Daoy (cell line): ENCODE measurements around a stretch of chr21.

- RAMPAGE, long total RNA, result no peak
Measured at GRCh38 chr21:44406553-44406823, 48.8 kb upstream of the LRRC3 start.

DNA sequence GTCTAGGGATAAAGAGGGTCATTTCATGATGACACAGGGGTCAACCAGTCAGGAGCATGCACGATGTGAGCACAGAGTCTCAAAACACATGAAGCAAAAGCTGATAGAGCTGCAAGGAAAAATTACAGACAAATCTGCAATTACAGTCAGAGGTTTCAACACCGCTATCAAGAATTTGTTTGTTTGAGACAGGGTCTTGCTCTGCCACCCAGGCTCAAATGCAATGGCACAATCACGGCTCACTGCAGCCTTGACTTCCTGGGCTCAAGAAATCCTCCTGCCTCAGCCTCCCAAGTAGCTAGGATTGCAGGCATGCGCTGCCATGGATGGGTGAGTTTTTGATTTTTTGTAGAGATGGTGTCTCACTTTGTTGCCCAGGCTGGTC, 3.4 kb upstream of the LRRC3 start:
- RAMPAGE, long total RNA, result no peak

- RAMPAGE, long total RNA, result no peak
Measured at GRCh38 chr21:44696757-44697079, 254 bp upstream of the KRTAP10-12 start.

DNA sequence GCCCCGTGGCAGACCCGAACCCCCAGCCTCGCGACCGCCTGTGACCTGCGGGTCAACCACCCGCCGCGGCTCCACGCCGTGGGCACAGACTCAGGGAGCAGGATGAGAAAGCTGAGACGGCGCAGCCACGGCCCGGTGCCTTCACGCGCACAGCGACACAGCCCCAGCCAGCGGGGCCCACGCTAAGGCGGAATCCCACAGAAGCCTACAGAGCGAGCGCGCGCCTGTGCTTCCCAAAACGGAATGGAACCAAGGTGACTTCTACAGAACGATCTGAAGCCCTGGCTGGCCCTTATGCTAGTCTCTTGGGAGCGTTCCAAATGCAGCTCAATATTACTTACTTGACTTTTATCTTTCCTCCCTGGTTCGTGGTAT, 1.8 kb downstream of the TSPEAR start:
- RAMPAGE, long total RNA, result no peak

DNA sequence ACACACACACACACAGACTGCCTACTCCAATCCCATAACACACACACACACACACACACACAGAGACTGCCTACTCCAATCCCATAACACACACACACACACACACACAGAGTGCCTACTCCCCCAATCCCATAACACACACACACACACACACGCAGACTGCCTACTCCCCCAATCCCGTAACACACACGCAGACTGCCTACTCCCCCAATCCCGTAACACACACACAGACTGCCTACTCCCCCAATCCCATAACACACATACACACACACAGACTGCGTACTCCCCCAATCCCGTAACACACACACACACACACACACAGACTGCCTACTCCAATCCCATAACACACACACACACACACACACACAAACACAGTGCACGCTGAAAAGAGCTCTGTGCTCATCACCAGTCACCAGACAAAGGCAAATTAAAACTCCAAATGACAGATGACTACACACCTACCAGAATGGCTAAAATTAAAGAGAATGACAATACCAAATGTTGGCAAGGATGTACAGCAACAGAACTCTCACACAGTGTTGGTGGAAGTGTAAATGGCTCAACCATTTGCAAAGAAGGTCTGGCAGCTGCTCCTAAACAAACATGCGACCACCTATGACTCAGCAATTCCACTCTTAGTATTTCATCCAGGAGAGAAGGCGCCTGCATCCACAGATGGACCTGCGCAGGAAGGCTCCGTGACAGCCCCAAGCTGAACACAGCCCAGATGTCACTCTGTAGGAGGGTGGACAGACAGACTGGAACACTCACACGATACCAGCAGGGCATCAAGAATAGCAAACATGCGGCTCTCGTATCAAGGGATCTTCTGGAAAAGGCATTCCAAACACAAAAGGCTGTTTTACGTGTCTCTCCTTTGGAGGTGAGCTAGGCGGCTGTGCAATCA, 6.9 kb downstream of the PTTG1IP start:
- RAMPAGE, long total RNA, result no peak

GRCh38 chr21:44880933-44881621, 7.6 kb upstream of the PTTG1IP start:
- RAMPAGE, long total RNA, result no peak

DNA sequence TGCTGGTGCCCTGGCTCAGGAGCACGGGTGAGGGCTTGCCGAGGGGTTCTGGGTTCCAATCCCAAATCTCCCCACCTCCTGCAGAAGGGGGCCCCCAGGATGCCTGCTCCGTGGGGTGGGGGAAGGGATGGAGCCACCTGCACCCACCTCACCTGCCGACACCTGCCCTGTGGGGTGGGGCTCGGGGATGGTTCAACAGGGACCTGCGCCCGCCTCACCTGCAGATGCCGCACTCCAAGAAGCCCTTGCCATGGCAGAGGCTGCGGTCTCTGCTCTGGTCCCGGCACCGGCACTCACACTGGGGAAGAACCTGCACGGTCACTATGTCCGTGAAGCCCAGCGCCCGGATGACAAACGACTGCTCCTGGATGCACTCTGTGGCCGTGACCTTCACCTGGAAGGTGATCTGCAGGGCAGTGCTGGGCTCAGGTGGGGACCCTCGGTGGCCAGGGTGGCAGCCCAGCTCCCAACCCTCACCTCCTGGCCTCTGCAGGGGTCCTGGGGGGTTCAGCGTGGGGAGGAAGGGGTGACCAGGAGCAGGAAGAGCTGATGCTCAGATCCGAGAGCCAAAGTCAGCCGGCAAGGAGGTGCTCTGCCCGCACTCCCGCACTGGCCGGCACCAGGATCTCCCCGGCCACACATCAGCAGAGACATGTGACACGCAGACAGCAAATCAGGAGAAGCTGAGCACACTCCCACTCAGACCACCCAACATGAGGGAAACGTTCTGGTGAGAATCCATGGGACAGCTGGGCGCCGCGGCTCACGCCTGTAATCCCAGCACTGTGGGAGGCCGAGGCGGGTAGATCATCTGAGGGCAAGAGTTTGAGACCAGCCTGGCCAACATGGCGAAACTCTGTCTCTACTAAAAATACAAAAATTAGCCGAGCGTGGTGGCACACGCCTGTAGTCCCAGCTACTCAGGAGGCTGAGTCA, 18.4 kb upstream of the PTTG1IP start:
- RAMPAGE, long total RNA, result no peak

GRCh38 chr21:44907587-44907918, 13.1 kb downstream of the ITGB2 start:
- RAMPAGE, long total RNA, result no peak

DNA sequence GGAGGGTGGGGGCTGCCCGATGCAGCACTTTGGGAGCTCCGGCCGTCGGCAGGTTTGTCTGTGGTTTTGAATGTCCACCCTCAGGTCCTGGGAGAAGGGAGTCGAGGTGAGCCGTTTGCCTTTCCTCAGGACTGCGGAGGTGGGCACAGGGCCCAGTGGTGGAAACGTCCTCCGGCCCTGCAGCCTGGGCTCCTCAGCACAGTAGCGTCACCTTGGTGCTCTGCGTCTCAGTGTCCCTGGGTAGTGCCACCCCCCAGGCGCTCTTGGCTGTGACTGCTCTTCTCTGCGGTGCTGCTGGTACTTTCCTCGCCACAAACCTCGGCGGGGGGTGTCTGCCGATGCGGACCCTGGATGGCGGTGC, 14.6 kb downstream of the SLX9 start:
- RAMPAGE, long total RNA, result no peak

DNA sequence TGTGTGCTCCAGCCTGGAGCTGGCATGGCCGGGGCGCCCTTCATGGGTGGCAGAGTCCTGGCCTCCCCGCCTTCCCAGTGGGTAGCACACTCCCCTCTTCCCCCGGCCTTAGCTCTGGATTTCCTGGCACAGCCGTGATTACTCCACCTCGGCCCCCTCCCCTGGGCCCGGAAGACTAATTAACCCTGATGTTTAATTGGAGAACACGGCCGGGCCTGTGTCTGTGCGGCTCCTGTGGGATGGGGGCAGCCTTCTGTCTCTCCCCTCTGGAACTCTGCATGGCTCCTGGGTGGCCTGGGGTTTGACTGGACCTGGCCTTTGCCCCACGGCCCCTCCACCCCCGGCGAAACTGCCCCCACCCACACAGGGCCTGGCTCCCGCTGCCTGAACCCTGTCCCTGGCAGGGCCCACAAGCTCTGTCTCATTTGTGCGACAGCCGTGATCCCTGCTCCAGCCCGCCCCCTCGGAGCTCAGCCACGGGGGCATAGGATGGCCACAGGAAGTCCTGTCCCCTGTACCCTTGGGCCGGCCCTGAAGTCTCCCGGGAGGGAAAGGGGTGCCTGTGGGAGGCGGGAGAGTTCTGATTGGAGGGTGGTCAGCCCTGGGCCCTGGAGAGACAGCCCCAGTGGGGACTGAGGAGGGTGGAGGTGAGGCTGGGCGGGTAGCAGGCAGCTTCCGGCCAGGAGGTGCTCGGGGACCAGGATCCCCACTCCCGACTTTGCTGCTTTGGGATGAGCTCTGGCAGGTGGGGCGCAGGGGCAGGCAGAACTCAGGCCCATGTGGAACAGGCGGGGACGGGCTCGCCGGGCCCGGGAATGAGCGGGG, 44.9 kb downstream of the SLX9 start:
- RAMPAGE, long total RNA, result no peak

GRCh38 chr21:45041202-45041831, 33.1 kb upstream of the ADARB1 start:
- RAMPAGE, long total RNA, result no peak

GRCh38 chr21:45056352-45056881, 18.0 kb upstream of the ADARB1 start:
- RAMPAGE, long total RNA, result no peak

DNA sequence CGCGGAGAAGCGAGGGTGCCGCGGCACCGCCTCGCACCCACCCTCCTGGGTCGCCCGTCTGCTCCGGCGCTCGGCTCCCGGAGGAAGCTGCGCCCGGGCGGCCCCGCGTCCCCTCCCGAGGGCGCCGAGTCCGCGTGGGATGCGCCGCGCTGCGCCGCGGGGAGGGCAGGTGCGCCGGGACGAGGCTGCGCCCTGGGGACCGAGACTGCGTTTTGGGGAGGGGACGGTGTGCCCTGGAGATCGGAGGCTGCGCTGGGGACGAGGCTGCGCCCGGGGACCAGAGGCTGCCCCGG, 496 bp downstream of the ADARB1 start:
- RAMPAGE, long total RNA, result no peak

- RAMPAGE, long total RNA, result no peak
Measured at GRCh38 chr21:45080797-45081490, 6.6 kb downstream of the ADARB1 start.

DNA sequence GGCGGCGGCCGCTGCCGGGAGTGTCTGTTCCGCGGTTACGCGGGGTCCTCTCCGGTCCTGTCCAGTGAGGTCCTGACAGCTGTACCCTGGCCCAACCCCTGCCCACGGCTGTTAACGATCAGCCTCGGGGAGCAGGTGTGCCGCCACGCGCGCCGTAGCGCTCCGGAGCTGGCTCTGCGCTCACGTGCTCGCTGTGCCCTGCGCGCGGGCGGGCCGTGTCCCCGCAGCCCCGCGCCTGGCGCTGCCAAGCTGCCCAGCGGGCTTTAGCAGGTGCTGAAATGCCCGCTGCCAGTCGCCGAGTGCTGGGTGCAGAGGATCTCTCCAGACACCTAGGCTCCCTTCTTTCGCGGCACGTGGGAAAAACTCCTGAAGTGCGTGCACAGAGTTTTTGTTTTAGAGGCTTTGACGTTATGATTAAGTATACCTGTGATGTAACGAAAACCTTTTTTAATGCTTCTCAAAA, 26.7 kb downstream of the ADARB1 start:
- RAMPAGE, long total RNA, result no peak

DNA sequence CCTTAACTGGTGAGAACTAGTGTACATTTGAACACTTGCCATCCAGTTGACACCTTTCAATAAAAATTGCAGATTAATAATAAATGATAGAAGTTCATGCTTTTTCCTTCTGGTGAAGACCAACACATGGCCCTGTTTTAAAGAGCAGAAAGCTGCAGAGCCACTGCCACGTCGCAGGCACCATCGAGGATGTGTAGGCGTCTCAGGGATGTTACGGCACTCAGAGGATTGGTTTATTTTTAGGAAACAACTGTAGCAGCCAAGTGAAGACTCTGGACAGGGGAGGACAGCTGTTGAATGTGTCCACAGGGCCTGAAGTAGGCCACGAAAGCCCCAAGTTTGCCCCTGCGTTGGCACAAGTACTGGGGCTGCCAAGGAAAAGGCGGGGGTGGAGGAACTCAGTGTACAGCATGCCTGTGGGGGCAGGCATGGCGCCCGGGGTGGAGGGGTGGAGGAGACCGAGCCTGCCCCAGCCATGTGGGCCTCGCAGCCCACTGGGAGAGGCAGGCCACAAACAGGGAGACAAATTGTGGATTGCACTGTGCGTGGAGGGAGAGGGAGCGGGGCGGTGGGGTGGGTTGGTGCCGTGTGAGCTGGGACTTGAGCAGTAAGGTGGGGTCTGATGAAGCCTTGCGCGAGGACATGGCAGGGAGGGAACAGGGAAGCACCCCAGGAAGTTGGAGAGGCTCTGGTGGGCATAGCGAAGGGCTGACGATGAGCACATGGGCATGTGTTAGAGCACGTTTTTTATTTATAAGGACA, 89.8 kb downstream of the ADARB1 start:
- RAMPAGE, long total RNA, result no peak

- RAMPAGE, long total RNA, result no peak
Measured at GRCh38 chr21:45192403-45192659, 95.4 kb downstream of the POFUT2 start.

- RAMPAGE, long total RNA, result no peak
Measured at GRCh38 chr21:45209144-45209398, 78.6 kb downstream of the POFUT2 start.

DNA sequence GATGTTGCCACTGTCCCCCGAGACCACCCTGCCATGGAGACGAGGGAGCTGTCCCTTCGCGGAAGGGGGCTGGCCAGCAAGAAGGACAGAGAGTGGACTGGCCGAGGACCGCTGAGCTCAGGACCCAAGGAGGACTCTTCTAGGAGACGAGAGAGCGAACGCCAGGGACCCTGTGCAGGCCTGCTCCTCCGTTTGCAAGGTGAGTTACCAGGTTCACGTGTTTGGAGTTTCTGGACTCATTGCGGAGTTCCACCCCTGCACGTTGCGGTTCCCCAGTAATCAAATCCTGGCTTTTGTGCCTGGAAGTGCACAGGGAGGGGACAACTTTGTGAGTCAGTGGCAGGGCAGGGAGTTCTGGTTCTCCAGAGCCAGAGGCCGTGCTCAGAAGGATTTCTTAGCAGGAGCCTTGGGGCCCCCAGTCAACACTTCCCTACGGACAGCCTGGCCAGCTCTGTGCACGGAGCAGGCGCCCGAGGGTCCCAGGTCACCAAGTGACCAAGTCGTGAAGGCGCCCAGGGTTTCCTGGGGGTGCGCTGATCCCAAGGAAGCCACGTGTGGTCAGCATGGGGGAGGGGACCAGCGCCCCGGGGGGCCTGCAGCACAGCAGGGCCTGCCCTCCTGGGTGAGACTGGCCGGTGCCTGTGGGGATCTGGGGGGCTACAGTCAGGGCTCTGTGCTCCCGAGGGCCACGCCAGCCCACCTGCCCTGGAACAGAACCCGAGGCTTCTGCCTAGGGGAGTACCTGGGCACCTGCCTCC, 5.8 kb upstream of the POFUT2 start:
- RAMPAGE, long total RNA, result no peak

- RAMPAGE, long total RNA, result no peak
Measured at GRCh38 chr21:45319470-45320306, 32.0 kb upstream of the POFUT2 start.